Skin of body (tissue), 2 donors: ENCODE data around the genes USP7 and TEKT5.

GRCh38 chr16:8806116-8807252, 8.8 kb downstream of the PMM2 start:
- RAMPAGE, long total RNA = no peak

DNA sequence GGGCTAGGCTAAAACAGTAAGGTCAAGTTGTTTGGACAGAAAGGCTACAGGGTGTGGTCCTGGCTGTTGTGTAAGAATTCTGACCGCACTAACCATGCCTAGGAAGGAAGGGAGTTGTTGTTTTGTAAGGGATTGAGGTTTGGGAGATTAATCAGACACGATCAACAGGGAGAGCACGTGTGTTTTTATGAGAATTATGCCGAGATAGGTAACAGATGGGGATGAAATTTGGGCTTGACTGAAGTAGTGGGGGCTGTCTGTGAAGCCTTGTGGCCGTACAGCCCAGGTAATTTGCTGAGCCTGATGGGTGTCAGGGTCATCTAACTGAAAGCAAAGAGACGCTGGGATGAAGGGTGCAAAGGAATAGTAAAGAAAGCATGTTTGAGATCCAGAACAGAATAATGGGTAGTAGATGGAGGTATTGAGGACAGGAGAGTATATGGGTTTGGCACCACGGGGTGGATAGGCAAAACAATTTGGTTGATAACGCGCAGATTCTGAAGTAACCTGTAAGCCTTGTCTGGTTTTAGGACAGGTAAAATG, 33.6 kb downstream of the CARHSP1 start:
- RAMPAGE, long total RNA = no peak

GRCh38 chr16:8865989-8867046, 2.5 kb downstream of the CARHSP1 start:
- RAMPAGE, long total RNA = no peak

DNA sequence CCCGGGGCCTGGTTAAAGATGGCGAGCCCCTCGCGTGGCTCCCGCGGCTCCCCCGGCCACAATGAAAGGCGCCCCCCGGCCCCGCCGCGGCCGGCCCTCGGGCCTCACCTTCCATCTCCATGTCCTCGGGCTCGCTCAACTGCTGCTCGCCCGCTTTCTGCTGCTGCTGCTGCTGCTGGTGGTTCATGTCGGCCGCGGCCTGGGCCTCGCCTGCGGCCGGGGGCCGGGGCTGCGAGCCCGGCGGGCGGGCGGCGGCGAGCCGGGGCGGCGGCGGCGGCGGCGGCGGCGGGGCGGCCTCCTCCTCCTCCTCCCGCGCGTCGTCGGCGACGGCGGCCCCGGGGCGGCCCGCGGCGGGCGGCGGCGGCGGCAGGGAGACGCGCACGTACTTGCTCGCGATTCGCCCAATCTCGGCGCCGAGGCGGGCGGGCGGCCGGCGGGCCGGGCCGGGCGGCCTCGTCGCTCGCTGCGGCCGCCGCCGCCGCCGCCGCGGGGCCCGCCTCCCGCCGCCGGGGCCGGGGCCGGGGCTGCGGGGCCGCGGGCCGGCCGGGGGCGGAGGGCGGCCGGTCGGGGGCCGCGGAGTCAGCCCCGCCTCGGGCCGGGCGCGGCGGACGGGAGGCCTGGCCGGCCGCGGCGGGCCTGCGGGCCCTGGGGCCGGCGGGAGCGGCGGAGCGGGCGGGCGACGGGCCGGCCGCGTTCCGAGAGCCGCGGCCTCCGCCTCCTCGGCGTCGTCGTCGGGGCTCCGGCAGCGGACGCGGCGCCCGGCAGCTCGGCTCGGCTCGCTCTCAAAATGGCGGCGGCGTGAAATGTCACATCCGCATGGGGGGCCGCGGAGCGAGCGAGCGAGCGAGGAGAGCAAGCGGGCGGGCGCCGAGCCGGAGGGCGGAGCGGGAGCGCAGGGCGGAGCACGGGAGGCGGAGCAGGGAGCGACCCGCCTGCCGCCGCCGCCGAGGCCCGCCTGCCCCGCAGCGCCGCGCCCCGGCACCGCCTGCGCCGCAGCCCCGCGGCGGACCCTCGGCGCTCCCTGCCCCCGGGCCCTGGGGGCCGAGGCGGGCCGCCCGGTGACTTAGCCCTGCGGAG, at the start of gene USP7:
USP7 (minus strand) TSS at position 808 of the 1,077 bp plus-strand sequence.
- RAMPAGE, long total RNA = no peak

- RAMPAGE, long total RNA = no peak
Observed at GRCh38 chr16:9105094-9106164, 14.0 kb downstream of the HAPSTR1 start.

DNA sequence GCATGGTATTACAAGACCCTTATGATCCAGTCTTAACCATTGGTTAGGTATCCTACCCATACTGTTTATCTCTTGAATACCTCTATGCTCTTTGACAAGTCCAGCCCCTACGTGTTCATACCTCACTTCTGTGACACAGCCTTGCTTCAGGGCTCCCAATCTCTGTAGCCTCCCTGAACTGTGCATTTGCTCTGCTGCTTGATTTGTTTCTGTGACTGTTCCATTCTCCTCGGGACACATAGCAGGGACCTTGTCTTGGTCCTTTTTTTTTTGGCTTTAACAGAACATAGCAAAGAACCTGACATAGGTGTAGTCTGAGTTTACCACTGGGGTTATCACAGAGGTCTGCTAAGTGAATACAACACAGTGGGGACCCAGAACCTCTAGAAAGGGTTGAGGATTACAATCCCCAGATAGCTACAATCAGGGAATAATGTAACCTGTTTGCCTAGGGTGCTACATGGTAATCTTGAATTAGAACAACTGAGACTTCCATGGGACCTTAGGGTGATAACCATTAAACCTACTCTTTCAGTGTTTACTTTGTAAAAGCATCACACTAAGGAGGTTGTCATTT, 16.3 kb downstream of the HAPSTR1 start:
- RAMPAGE, long total RNA = no peak

DNA sequence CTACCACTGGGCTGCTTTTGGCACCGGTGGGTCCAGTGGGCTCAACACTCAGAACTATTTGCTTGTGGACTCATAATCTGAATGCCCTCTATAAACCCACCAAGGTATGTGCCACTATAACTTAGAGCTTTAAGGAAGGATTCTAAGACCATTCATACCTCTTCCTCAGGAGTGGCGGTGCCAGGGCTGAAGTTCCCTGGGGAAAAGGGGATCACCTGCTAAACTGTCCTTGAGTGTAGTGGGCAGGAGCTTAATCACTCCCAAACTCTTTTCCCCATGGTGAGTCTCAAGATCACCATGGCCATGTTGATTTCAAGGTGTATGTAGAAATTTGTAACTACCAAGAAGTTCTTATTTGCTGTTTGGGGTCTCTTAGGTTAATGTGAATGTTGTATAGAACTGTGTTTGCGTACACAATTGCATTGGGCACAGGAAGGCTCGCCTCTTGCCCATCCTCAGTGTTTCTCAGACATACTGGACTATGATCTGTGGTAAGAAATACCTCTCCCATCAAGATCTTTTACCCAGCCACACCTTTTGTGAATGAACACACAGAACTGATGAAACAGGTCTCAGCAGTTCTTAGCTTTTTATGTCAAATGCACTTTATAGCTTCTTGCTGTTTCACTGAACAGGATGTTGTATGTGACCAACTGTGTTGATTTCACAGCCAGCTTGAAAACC, 31.3 kb downstream of the HAPSTR1 start:
- RAMPAGE, long total RNA = no peak

GRCh38 chr16:9846264-9846885, 335.9 kb downstream of the GRIN2A start:
- RAMPAGE, long total RNA = no peak

- RAMPAGE, long total RNA = no peak
Observed at GRCh38 chr16:10356876-10357599, 28.8 kb upstream of the ATF7IP2 start.

DNA sequence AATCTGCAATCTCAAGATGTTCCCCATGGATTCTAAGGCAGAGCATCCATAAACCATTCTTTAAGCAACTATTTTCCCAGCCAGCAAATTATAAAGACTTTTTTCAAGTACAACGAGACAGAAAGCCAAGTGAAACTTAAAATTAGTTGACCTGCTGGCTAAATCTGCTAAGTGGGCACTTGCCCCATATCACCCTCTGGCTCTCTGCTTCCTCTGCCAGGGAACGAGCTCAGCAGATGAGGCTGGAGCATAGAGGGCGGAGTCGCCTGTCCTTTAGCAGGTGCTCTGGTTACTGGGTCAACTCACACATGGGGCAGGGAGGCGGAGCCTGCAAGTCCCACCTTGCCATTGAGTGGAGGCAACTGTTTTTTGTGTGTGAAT, 62.6 kb downstream of the EMP2 start:
- RAMPAGE, long total RNA = no peak

DNA sequence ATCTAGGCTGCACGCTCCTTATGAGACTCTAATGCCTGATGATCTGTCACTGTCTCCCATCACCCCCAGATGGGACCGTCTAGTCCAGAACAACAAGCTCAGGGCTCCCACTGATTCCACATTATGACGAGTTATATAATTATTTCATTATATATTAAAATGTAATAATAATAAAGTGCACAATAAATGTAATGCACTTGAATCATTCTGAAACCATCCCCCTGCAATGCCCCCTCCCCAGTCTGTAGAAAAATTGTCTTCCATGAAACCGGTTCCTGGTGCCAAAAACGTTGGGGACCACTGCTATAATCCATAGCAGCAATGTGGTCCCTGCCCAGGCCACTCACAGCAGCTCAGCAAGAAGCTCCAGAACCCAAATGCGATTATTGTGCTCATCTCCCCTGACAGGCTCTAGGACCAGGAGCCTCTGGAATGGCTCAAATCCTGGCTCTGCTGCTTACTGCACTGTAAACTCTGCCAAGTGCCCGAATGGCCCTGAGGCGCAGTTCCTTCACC, 34.8 kb downstream of the EMP2 start:
- RAMPAGE, long total RNA = no peak

- RAMPAGE, long total RNA = no peak
Observed at GRCh38 chr16:10598166-10598581, 17.8 kb upstream of the EMP2 start.

- RAMPAGE, long total RNA = no peak
Observed at GRCh38 chr16:10622006-10623032, 41.9 kb upstream of the EMP2 start.

GRCh38 chr16:10694654-10695138, at the start of gene TEKT5:
Gene TEKT5, minus strand, starts transcription at chr16:10694930.
- RAMPAGE, long total RNA = no peak

DNA sequence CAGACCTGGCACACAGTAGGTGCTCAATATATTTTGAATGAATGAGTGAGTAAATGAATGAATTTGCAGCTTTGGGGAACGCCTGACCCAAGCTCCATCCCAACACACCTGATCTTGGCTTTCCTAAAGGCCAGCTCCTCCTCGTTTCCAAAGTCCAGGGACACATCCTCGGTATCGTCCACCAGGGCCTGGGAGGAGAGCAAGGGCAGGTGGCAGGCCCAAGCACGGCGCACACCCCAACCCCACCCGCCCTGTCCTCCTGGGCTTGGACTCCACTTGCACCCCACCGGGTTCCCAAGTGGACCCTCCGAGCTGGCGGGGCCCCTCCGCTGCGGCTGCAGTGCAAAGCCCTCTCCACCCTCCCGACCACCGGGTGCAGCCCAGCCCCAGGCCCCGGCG, 600 bp downstream of the TVP23A start:
- RAMPAGE, long total RNA = no peak

DNA sequence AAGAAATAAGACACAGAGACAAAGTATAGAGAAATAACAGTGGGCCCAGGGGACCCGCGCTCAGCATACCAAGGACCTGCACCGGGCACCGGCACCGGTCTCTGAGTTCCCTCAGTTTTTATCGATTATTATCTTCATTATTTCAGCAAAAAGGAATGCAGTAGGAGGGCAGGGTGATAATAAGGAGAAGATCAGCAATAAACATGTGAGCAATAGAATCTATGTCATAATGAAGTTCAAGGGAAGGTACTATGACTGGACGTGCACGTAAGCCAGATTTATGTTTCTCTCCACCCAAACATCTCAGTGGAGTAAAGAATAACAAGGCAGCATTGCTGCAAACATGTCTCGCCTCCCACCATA, 10.9 kb upstream of the TVP23A start:
- RAMPAGE, long total RNA = no peak

DNA sequence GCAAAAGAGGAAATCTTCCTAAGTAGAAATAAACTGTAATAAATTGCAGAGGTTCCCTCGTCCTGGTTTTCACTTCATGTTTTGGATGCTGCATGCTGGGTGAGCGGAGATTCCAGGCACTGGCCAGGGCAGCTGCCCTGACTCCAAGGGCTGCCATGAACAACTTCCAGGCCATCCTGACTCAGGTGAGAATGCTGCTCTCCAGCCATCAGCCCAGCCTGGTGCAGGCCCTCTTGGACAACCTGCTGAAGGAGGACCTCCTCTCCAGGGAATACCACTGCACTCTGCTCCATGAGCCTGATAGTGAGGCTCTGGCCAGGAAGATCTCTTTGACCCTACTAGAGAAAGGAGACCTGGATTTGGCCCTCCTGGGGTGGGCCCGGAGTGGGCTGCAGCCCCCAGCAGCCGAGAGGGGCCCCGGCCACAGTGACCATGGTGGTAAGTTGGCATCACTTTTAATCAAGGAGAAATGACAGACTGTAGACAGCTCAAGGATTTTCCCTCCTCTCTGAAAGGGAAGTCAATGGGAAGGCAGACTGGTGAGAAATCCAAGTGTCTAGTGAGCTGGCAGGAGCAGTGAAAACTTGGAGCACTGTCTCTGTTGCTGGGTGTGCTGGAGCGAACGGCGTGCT, 10.8 kb upstream of the CIITA start:
- RAMPAGE, long total RNA = no peak

GRCh38 chr16:10870946-10871399, 6.0 kb upstream of the CIITA start:
- RAMPAGE, long total RNA = no peak

DNA sequence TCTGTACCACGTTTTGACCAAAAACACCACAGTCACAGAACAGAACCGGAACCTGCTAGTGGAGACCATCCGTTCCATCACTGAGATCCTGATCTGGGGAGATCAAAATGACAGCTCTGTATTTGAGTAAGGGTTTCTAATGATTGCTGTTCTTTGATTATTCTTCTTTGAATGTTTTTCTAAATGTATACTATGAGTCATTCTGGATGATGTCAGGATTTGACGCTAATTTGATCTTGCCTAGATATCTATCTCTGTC, 13.3 kb downstream of the CLEC16A start:
- RAMPAGE, long total RNA = no peak

GRCh38 chr16:11106788-11107239, 149.2 kb downstream of the SOCS1 start:
- RAMPAGE, long total RNA = no peak